Cardiac septum (tissue), 1 donor: Measurements from ENCODE around the gene GH2.

- PRO-cap = no peak
Measured at GRCh38 chr17:63833463-63834250, 6.2 kb upstream of the FTSJ3 start.

GRCh38 chr17:63881844-63882212 lies at the start of gene GH2:
Gene GH2, minus strand, starts transcription at chr17:63881944.
- PRO-cap = no peak

- PRO-cap = no peak
Measured at GRCh38 chr17:63954525-63954856, 18.2 kb downstream of the SCN4A start.

DNA sequence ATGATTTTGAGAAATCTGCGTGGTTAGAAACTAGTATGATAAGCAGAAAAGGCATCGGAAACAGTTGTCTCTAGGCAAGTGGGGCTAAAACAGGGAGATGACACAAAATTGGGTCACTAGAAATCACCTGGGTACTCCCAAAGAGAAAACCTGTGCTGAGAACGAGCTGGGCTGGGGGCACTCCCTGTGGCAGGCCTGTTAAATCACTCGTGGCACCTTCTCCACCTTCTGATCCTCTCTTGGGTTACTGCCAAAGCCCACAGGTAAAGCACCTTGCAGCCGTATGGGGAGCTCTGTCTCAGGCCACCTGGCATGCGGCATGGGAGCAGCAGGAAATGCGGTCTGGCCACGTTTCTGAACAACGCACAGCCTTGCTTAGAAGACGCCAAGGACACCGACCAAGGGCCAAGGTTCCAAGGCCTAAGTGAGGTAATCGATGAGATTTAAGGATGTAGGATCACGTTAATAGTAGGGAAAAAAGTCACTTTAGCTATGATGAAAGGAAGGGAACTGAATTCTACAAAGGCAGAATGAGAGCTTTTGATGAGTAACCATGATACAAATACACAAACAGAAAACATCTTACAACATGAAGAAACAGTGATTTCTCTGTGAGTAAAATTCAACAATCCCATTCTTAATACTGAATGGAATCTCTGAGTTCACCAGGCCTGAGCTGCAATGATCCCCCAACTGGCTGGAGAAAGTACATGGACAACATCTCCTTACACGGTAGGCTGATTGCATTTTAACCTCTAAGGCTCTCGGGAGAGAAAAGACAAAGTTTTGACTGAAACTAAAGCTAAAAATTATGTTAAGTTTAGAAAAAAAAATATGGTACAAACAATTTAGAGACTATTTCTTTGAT lies 21.7 kb upstream of the ICAM2 start:
- PRO-cap = no peak

- PRO-cap = no peak
Measured at GRCh38 chr17:64054221-64054790, 33.9 kb upstream of the ICAM2 start.

DNA sequence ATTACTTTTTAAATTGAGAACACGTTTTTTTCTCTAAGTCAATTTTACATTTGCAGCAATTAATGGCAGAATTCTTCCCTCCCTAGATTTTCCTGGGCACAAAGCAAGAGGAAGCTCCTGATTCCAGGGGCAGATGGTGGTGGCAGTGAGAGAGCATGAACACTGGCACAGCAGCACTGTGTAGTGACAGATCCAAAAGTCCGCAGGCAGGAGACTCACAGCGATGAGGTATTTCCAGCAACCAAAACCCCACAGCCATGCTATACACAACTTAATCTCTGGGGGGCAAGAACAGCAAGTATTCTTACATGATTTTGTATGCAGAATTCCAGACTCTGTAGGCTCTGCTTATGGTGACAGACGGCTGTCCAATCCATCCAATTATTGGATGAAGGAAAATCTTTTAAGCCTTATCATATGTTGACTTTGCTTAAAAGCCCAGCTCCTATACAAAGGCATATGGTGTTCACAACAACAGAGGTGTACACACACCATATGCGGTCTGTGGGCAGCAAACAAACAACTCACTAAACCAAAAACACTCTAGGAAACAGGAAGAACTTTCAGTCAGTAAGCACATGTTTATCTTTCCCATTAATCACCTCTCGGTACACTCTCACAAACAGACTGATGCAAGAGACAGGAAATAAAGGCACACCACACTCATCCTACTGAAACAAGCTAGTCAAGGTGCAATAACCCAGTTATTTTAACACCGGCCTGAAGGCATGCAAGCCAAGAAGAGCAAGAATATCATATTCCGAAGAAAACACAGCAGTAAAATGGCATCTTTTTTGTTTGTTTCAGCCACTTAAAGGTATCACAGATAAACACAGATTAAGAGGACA lies 48.0 kb downstream of the ERN1 start:
- PRO-cap = no peak

- PRO-cap = bidirectional peak, plus-strand start at chr17:64130361, minus-strand start at chr17:64130141; unidirectional peak, plus-strand start at chr17:64130510; bidirectional peak, plus-strand start at chr17:64130600, minus-strand start at chr17:64130579; bidirectional peak, plus-strand start at chr17:64130996, minus-strand start at chr17:64130756
Measured at GRCh38 chr17:64130243-64131057, 506 bp upstream of the ERN1 start.

DNA sequence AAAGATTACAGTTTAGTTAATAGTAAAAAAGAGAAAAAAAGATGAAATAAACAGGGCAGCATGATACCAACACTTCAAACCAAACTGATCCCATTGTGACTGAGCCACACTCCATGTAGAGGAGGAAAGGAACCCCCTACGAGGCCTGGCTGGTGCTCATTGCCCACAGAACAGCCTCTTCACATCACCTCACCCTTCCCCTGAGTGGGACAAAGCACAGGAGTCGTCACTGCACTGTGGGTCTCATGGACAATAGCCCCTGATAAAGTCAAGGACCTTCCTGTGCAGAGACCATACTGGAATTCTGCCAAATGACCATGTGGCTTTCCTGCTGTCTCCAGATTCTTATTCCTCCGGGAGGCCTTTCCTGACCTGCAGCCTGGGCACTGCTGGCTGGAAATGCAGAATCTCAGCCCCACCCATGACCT lies 60.4 kb upstream of the ERN1 start:
- PRO-cap = no peak

GRCh38 chr17:64240656-64241441 lies 22.2 kb downstream of the TEX2 start:
- PRO-cap = unidirectional peak, minus-strand start at chr17:64240857

- PRO-cap = no peak
Measured at GRCh38 chr17:64282684-64283037, 19.6 kb upstream of the TEX2 start.

DNA sequence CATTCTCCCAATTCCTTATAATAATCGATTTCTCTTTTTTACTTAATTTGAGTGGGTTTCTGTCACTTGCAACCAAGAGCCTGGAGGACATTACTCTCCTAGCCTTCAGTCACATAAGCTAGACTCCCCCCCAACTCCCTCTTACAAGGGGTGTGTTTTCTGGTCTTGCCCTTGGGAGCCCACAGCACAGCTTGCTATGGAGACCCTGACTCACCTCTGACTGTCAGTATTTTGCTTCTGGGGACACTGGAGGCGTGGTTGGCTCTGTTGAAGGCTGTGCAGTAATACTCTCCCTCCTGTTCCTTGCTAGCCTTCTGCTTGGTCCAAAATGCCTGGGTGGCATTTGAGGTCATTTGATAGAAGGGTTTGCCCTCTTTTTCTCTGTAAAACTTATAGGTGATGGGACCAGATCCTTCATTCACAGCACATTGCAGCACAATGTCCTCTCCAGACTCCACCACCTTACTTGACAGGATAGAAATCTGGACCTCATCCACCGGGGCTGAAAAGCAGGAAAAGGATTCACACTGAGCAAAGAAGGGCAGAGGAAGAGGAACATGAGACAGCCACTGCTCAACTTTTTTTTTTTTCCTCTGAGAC lies 34.7 kb downstream of the PECAM1 start:
- PRO-cap = no peak

DNA sequence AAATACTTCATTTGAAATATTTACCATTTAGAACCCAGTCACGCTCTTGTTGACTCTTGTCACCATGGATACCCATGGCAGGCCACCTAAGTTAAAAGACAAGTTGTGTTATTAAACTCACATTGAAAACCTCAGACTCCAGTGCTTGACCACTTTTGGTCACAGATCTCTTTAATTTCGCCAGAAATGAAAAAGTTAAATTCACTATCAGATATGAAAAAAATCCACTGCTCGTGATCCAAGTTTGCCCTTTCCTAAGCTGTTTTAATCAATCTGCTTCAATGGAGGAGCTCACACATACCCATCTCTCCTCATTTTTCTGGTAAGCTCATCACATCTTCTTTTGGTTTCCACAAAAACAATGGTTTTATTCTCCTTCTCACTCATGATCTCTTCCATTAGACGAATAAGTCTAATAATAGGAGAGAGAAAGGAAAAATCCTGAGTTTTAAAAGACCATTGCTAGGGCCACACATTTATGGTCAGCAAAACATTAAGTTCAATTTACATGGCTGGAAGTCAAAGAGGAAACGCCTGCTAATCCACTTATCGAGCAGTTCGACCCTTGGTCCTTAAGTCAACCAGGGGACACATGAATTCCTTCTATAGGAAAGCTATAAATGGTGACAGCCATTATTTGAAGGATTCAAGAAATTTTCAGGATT lies 3.8 kb downstream of the DDX5 start:
- PRO-cap = no peak

GRCh38 chr17:64532667-64533024 lies 25.9 kb downstream of the CEP95 start:
- PRO-cap = no peak

DNA sequence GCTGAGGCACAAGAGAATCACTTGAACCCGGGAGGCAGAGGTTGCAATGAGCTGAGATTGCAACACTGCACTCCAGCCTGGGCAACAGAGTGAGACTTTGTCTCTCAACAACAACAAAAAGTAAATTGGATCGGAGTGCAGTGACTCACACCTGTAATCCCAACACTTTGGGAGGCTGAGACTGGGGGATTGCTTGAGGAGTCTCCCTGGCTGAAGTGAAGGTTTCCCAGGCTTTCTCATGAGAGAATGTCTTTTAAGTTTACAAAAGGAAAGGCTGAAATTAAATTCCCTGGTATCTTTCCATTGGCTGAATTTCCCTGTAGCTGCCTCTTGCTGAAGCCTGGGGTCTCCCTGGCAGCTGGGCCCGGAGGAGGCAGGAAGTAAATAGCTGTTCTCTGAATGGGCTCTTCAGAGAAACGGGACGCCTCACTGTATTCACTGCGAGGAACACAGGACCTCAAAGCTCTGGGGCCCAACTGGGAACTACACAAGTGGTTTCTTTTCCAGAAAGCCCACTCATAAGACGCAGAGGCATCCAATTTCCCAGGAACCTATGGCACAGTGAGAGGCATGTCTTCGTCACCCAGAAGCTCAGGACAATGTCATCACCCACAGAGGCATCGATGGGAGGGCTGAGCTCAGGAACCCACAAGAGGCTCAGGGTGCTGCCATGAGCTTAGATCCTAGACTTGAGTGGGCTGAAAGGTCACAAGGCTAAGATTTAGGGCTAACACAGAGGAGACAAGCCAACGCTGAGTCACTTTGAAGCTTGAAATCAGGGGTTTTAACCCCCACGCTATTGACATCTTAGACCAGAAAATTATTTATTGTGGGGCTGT lies 77.5 kb upstream of the SMURF2 start:
- PRO-cap = no peak

DNA sequence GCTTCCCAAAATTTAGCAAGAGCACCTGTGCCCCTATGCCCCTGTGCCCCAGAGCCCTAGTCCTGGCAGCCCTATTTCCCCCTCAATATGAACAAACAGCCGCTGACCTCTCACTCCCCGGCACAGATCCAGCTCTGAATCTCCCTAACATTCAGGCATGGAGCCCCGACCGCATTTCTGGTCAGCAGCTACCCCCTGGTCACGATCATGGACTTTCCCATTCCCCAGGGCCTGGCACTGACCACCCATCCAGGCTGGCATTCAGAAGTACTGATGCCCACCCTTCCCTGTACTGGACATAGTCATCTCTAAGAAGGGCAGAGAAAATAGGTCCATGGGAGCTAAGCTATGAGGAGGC lies 110.8 kb upstream of the SMURF2 start:
- PRO-cap = no peak

GRCh38 chr17:65010151-65010938 lies 46.2 kb downstream of the GNA13 start:
- PRO-cap = no peak

DNA sequence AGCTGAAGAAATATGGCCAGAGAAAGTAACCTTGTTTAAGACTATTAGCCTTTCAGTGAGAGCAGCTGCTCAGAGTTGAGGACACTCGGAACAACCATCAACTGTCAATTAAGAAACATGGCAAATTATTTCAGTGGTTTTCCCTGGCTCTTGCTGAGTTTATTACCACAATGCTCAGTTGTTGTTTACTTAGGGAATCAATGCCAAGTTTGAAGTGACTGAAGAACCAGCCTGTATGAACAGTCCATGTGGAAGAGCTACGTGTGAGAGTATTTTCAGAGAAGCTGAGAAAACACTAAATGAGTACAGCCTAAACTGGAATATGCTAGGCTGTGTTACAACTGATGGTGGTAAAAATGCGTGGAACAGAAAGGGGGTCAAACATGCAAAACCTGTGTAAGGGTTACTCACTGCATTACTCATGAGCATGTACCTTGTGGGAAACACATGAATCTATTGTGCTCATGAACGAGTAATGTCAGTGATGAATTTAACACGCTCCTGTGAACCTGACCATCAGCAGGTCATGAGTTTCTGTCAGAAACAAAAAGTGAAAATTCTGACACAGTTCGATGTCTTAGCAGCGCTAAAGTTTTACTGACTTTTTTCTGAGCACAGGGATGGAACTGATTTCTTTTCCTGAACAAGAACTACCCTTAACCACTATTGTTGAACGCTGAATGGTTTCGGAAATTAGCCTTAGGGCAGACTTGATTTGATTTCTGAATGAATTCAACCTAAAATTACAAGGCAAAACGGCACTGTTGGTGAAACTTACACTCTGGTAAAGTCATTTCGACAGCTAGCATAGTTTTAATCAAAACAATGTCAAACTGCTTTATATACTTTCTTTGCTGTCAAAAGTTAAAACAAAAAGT lies 33.5 kb downstream of the GNA13 start:
- PRO-cap = no peak

DNA sequence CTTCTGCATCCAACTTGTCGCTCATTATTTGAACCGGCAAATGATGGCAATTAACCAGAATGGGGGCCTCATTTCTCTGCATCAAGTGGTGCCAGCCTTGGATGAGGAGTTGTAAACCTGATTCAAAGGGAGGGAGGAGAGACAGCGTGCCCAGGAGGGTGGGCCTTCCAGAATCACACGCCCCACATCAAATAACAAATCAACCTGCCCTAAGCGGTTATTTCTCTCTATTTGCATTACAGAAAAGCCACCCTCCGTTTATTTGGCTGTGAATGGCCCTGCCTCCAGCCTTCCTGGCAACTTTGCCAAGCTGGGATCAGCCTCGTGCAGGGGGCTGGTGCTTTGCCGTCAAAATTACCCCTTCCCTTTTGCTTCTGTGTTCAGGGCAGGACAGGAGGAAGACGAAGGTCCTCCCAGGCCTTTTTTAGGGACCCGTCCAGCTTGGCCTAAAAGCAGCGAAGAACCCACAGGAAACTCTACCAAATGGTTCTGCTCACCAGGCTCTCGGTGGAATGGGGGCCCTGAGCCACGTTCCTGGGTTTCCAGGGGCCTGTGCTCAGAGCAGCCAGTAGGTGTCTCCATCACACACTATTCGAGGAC lies 156.7 kb downstream of the RGS9 start:
- PRO-cap = no peak

DNA sequence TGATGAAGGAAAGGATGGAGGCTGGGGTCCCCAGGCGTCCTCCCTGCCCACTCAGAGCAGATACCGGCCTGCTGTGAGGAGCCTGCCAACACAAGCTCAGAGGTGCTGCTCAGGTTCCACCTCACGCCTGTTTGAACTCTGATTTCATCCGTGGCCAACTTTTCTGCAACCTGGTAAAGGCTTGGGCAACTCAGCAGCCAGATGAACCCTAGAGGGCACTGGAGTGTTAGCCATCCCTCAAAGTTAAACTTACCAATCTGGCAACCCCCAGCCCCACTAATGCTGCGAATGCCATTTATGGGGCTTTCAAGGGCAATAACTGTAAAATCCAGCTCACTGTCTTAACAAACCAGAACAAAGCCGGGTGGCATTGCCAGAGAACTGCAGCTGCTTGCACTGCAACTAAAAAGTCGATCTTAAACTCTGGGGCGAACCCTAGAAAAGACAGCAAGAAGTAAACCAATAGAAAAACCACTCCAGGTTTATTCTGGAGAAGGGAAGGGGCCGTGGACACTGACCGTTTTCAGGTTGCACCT lies 105.5 kb downstream of the AXIN2 start:
- PRO-cap = no peak

DNA sequence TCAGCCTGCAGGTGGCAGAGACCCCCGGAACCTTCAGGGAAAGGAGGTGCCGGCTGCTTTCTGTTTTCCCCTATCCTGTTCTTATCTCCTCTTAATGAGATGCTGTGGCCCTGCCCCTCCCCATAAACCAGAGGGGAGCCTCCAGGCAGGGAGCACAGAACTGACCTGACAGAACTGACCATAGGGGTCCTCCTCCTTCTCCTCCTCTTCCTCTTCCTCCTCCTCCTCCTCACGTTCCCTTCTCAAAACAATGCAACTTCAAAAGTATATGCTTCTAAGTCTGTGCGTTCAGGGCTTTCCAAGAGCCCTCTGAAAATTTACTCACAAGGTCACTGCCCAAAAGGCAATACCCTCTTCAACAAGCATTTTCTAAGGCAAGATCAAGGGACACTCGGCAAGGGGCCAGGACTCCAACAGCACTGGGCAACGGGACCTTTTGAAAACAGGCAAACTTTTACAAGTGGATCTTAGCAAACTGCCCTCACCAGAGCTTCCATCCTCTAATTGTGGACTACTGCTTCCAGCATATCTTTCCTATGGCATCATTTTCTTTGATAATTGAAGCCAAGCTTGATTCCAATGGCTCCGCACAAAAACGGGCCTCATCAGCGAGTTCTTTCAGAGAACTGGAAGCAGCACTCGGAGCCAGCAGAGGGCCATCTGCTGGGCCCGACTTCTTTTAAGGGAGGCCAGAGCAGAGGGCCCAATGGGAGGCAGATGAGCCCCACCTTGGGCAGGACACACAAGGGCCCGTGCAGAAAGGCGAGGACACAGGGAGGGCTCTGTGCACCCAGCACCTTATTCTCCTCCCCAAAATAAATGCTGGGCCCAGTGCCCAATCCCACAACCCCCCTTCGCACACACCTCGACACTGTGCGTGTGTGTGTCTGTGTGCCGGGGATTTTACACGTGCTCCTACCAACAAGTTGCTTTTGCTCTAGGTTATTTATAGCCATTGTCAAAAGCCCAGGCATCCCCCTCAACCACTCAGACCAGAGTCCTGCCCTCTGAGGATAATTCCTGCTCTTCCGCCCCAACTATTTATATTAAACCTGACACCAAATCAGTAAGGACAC lies 7.1 kb downstream of the AXIN2 start:
- PRO-cap = no peak